Colonic mucosa (tissue), 1 donor: ENCODE measurements around the gene ACTL10.

GRCh38 chr20:32960928-32961445, 43.2 kb downstream of the SUN5 start:
- PRO-cap: unidirectional peak, minus-strand start at chr20:32961148

DNA sequence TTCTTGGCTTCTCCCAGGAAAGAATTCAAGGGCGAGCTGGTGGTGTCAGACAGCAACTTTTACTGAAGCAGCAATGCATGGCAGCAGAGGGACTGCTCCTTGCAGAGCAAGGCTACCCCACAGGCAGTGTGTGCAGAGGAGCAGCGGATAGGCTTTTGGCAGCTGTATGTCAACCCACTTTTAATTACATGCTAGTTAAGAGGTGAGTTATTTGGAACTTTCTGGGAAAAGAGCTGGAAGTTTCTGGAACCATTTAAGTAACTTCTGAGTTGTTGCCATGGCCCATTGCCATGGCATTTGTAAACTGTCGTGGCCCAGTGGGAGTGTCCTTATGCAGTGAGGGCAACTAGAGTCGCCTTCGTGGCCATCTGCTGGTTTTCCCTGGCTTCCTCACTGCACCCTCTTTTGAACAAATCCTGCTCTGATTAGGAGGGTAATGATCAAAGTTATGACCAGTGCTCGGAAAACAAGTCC, 34.0 kb downstream of the BPIFB4 start:
- PRO-cap: no peak

DNA sequence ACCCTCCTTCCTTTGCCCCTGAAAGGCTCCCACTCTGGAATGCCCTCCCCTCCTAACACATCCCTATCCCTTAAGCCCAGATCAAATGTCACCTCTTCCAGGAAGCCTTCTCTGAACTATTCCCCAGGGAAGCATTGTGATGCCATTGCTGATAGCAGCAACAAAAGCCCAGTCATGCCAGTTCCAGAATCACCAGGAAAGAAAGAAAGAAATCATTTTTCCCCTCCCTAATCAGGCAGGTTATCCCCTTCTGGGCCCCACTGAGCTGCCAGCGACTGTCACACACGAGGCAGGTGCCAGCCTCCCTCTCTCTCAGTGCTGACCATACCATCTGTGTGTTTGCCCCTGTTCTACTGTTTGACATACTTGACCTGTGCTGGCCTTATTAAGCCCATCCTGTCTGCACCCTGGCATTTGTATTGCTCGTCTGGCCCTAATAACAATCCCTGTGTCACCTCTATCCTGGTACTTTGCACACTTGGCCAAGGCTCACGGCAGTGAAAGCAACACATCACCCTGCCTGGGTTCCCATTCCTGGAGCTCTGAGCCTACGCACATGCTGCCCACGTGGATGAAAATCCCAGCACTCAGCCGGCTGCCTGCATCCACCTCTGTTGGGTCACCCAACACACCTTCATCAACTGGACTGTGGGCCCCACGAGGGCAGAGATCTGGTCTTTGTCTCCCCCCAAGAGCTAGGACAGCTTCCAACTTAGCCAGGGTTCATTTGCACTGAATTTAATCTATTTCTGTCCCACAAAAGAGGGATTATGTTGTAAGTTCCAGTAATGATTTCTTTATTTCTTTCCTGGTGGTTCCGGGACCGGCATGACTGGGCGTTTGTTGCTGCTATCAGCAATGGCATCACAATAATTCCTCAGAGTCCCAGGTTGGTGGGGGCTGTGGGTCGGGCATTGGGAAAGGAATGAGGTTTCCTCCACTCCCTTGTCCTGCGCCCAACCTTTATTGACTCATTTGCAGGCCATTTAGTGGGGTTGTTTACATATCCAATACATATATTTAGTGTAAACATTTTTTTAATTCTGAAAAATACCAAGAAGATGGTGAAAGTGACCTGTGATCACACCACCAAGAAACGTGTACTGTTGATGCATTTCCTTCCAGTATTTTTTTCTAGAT, 5.2 kb upstream of the BPIFB1 start:
- PRO-cap: no peak

GRCh38 chr20:33408167-33408581, 6.9 kb upstream of the CDK5RAP1 start:
- PRO-cap: no peak

- PRO-cap: no peak
Measured at GRCh38 chr20:33568429-33568774, 78.5 kb downstream of the CBFA2T2 start.

DNA sequence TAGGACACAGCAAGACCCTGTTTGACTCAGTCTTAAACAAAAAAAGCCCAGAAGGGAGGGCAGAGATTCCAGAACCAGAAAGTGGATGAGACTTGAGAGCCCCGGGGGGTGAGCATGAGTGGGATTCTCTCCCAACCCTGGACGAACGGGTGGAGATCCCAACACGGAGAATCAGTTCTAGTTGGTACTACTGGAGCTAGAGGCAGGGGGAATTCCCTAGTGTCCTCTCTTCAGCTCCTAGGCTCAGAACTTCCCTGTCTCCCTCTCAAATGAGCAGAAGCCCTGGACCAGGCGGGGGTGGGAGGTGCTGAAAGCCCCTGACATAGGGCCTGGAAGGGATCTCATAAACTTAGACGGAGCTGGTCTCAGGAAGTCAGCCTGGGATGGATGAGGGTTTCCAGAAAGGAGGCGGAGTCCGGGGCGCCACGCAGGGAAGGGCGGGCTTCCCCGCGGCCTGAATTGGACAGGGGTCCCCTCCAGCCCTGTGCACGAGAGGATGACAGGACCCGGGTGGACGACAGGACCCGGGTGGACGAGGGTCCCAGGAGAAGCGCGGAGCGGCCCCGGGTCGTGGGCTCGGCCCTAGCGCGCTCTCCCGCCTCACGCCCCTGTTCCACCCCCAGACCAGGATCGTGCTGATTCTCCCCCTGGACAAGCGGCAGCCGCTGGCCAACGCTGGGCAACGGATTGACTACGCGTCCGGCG, 934 bp downstream of the C20orf144 start:
- PRO-cap: bidirectional peak, plus-strand start at position 400 of the sequence, minus-strand start at position 374 of the sequence

DNA sequence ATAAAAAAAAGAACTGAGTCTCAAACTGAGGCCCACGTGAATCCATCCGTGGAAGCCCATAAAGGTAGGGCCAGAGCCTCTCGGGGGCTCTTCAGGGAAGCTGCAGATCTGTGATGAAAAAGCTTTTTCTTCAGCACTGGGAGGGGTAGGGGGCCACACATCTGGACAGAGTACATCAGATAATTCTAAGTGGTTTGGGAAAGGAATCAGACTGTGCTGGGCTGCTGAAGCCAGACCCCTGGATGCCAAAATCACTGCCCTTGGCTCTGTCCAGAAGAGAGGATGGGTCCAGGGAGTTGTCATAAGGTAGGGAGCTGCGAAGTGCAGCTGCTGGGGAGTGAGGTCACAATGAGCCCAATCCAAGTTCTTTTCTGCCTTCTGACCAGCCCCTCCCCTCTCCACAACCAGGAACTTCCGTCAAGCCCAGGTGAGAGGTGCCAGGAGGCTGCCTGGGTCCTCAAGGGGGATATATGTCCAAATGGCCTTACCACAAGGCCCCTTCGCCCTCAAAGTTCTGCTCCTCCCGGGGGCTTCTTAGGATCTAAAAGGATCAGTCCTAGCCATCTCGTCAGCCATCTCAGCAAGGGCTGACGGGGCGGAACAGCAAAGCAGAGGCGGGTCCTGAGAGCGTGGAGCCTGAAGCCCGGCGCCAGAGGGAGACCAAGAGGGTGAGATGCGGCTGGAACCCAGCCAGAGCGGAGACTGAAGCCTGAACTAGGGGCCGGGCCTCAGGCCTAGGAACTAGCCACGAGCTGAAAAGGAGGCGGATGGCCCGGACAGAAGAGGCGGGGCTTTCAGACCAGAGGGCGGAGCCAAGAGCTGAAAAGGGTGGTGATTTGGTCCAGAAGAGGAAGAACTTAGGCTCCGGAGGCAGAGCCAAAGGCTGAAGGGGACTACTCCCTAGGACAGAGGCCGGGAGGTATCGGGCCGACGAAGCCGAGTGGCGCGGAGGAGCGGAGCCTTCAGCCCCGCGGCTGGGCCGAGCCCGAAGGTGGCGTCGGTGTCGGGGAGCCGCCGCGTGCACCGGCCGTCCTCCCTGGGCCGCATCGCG, at the start of gene ACTL10:
Gene ACTL10, plus strand, starts transcription at position 851 of the 1,051 bp plus-strand sequence.
- PRO-cap: bidirectional peak, plus-strand start at position 426 of the sequence, minus-strand start at position 350 of the sequence; bidirectional peak, plus-strand start at position 873 of the sequence, minus-strand start at position 704 of the sequence

GRCh38 chr20:33667144-33668523, 891 bp downstream of the ACTL10 start:
- PRO-cap: bidirectional peak, plus-strand start at chr20:33667628, minus-strand start at chr20:33667542; unidirectional peak, minus-strand start at chr20:33668013

- PRO-cap: unidirectional peak, plus-strand start at chr20:33684996
Measured at GRCh38 chr20:33684336-33685649, 1.4 kb downstream of the E2F1 start.

GRCh38 chr20:33732191-33732893, 546 bp downstream of the ZNF341 start:
- PRO-cap: bidirectional peak, plus-strand start at chr20:33732344, minus-strand start at chr20:33732488

DNA sequence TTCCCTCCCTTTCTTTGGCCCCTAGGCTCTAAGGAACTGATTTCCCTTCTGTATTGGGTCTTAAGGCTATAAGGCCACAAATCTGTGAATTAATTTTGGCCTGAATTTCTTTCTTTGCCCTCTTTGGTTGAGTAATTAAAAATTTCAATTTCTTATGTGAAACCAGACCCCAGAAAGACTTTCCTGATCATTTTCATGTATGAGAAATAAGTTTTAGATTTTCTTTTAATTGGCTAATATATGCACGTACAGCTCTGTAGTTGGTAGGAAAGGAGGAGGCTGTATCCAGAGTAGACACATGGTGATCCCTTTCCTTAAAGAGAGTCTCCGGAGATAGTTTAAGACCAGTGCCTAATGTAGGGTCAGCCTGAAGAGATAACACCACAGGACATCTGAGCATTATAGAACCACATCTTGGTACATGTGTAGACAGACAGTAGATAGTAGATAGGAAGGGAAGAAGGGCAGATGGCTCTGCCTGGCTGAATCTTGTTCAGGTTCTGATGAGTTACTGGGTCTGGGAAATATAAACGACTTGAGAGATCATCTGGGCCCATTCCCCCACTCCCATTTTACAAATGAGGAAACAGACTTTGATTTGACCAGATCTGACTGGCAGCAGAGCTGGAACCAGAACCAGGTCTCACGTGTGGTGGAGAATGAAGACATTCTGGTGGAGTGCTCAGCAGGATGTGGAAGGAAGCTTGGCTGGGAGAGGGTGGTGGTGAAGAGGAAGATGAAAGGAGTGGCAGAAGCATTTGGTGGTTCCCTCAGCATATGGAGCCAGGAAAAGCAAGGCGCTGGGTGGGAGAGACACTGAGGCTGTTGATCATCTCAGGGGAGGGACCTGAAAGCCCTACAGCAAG, 18.5 kb downstream of the CHMP4B start:
- PRO-cap: no peak

DNA sequence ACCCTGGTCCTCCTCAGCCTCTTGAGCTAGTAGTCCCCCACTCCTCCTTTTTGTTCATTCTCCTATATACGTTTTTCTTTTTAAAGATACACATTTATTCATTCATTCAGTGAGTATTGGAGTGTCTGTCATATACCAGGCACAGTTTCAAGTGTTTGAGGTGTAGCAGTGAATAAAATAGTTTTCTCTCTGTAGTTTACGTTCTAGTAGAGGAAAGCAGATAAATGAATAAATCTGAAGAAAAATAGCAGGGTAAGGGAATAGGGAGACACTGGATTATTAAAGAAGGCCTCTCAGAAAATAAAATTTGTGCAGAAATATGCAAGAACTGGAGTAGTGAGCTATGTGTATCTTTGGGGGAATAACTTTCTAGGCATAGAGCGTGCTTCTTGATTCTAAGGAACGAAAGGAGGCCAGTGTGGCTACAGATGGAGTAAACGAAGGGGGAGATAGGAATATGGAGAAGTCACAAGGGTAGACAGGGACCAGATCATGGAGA, 41.9 kb downstream of the RALY start:
- PRO-cap: no peak

DNA sequence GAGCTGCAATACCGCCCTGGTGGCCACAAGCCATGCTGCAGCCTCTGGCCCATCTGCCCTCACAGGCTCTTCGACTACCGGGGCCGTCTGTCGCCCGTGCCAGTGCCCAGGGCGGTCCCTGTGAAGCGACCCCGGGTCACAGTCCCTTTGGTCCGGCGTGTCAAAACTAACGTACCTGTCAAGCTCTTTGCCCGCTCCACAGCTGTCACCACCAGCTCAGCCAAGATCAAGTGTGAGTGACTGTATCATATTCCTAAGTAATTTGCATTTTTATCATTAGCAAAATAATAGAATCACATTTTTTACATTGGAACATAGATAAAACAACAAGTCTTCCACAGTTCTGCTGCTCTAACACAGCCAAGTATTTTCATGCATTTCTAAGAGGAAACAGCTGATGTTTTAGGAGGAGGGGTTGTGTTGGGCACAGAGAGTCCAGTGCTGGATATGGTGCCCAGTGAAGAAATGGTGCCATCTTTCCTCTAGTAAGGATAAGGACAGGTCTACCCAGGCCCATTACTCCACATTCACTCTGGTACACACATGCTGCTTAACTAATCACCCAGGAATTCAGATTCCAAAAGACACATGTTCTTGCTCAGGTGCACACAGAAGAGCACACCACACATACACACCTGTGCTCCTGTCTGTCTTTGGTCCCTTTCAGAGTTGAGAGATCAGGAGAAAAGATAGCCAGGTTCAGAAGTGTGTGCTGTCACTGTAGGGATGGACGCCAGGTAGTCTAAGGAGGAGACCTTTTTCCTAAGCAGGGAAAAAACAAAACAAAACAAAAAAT, 36.0 kb downstream of the EIF2S2 start:
- PRO-cap: no peak

DNA sequence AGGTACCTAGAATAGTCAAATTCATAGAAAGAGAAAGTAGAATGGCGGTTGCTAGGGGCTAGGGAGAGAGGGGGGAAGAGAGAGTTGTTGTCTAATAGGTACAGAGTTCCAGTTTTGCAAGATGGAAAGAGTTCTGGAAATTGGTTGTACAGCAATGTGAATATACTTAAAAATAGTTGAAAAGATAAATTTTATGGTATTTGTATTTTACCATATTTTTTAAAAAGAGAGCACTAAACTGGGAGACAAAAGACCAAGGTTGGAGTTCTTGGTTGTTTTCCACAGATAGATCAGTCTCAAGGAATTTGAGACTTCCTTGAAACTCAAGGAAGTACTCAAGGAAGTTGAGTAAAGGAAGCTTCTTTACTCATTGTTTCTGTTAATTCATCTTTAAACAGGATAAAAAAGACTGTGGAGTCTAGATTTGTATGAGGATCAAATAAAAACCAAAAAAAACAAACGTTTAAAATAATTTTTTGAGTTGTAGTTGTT, 9.6 kb upstream of the EIF2S2 start:
- PRO-cap: no peak

- PRO-cap: bidirectional peak, plus-strand start at chr20:34311582, minus-strand start at chr20:34311406
Measured at GRCh38 chr20:34311337-34312088, 8.4 kb upstream of the AHCY start.

GRCh38 chr20:34546654-34547491, 11.6 kb upstream of the MAP1LC3A start:
- PRO-cap: unidirectional peak, plus-strand start at chr20:34546844; unidirectional peak, plus-strand start at chr20:34546866

DNA sequence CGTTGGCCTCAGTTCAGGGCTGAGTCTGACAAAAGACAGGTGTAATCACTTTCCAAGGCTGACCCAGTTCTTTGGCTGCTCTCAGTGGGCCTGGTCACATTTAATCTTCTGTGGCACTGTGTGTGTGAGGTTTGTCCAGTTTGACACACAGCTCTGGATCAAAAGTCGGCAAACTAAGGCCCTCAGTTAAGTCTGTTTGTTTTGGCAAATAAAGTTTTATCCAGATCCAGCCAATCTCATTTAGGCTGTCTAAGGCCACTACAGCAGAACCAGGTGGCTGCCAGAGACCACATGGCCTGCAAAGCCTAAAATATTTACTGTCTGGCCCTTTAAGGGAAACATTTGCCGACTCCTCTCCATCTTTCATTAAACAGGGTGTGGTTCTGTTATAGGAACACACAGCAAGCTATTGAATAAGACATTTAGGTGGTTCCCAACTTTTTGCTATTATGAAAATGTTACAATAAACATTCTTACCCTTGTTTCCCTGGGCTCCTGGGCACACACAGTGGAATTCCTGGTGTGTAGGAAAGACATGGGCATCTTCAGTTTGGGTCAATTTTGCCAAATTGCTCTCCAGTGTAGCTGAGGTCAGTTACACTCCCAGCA, 4.9 kb upstream of the MAP1LC3A start:
- PRO-cap: no peak

DNA sequence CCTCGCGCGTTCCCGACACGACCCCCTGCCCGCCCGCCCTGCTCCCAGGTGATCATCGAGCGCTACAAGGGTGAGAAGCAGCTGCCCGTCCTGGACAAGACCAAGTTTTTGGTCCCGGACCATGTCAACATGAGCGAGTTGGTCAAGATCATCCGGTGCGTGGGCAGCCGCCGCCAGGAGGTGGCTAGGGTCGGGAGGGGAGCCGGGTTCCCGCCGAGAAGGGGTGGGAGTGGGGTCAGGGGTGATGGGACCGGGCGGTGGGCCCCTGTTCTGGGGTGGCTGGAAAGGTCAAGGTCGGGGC, 731 bp downstream of the MAP1LC3A start:
- PRO-cap: no peak

DNA sequence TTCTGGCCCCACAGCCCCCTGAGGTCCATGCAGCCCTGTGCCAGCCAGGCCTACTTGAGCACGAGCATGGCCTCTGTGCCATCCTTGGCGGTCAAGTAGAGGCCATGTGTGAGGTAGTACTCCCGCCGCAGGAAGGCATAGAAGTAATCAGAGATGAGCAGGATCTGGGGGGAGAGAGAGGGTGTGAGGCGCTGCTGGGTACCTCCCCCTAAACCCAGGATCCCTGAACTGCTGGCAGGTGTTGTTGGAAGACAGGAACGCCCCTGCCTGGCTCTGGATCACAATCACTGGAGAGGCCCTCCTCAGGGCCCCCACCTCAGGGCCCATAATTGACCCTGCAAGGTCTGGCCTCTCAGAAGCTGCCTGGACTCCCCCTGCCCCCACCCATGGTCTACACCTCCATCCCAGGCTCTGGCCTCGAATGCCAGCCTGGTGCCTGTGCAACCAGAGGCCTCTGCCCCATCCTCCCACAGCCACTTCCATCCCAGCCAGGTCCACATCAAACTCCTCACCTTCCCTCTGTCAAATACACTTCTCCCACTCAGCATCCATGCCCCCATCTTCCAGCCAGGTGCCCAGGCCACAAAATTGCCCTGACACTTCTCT, 2.4 kb downstream of the MAP1LC3A start:
- PRO-cap: no peak

GRCh38 chr20:34712219-34713174, 8.4 kb downstream of the TP53INP2 start:
- PRO-cap: no peak